ENCODE measurements around a stretch of chr3.

DNA sequence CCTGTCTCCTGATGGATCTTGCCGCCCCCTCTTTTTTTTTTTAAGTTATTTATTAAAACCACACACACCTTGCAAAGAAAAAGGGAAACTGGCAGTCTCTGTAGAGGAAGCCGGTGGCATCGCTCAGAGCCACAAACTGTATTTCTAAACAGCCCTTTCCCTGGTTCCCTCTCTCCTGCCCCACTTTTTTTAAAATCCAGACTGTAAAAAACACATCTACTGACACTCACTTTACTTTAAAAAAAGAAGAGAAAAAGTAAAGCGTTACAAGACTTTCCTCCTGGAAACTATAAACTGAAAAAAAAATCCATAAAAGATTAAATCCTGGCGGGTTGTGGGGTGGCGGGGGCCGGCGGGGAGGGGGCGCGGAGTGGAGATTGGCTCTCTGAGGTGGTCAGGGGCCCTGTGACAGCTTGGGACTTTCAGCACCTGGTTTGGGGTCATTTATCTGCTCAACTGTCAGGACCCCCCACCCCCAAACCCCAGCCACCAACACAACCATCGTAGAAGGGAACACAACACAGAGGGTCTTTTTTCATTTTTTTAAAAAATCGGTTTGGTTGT, 2.2 kb downstream of the BCL6 start:
- PRO-cap, 3 experiments = peak in 3 of 3 experiments; most common plus-strand start position 94 of the sequence (in 2); most common minus-strand start position 37 of the sequence (in 1)

DNA sequence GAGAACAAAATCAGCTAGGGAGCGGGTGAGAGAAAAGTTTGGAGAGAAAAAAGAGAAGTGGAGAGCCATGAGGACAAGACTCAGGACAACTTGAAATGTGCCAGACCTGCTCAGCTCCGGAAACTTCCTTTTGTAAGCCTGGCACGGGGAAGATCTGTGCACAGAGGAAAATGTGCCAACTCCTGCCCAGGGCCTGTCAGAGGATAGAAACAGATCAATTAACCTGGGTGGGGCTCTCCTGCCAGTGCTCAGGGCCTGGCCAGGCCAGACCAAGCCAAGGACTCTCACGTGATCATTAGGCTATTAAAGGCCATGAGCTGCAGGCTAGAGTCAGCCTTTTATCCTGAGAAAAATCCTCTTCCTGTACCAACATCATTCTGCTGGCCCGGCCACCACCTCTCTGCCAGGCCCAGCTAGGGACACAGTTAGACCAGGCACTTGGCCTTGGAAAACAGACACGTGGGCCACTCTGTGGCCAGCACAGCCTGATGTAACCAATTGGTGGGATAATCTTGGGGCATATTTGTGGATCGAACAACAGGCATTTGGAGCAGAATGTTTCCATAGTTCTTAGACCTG, 50.3 kb upstream of the BCL6 start:
- PRO-cap, 3 experiments = no peak in any of the 3 experiments

- PRO-cap, 3 experiments = peak in 1 of 3 experiments; most common plus-strand start chr3:187975498 (in 1); most common minus-strand start chr3:187975207 (in 1)
Observed at GRCh38 chr3:187974670-187976119, 178.8 kb upstream of the LPP start.

GRCh38 chr3:188006695-188007374, 147.1 kb upstream of the LPP start:
- PRO-cap, 3 experiments = no peak in any of the 3 experiments

- PRO-cap, 3 experiments = no peak in any of the 3 experiments
Observed at GRCh38 chr3:188109016-188109559, 44.9 kb upstream of the LPP start.

GRCh38 chr3:188160538-188161231, 6.7 kb downstream of the LPP start:
- PRO-cap, 3 experiments = no peak in any of the 3 experiments

GRCh38 chr3:188164871-188166107, 11.3 kb downstream of the LPP start:
- PRO-cap, 3 experiments = peak in 1 of 3 experiments; most common plus-strand start chr3:188165656 (in 1)

DNA sequence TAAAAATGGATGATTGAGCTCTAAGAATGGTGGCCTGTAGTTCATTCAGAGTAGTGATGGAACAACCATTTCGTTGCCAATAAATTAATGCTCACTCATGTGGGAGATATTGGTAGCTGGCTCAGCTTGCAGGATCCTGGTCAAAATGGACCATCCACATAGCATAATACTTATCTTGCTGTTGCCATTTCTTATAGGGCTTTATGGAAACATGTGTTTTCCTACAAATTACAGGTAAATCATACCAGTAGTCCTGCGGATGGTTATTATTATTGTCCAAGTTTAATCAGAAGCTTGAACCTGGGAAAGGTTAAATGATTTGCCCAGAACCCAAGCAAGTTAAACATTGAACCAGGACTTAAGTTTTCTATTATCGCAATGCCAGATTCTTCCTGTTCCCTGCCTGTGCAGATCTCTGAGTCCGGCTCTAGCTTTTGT, 12.4 kb downstream of the LPP start:
- PRO-cap, 3 experiments = no peak in any of the 3 experiments

- PRO-cap, 3 experiments = peak in 1 of 3 experiments; most common plus-strand start chr3:188197427 (in 1); most common minus-strand start chr3:188197523 (in 1)
Observed at GRCh38 chr3:188197228-188197878, 43.4 kb downstream of the LPP start.

DNA sequence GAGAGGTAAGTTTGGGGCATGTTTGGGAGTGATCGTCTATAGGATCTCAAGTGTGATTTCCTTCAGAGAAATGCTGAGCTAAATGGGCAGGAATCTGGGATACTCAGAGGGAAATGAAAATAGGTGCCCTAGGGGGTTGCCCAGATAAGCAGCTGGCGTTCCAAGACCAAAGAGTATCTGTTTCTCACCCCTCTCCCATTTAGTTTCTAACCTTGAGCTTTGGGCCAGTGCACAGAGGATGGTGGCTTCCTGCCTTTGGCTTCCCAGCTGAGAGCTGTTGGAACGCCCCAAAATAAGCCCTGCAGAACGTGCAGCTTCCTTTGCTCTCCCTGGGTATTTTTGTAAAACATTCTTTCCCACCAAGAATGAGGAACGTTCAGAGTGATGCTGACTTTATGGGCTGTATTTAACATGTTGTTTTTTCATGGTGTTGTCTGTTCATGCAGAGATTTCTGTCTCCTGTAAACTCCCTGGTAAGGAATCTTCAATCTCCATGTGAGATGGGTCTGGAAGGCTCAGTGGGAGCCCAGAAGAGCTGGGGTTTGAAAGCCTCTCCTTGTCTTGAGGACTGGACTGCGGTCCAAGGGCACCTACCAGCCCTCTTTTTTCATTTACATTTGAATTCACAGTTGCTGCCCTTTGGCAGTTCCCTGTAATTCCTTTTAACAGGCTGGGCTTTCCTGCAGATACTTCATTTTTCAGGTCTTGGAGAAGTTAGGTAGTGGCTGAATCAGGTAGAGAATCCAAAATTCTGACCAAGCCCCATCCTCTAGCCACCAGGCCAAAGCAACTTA, 63.8 kb downstream of the LPP start:
- PRO-cap, 3 experiments = no peak in any of the 3 experiments

GRCh38 chr3:188279854-188280495, 126.0 kb downstream of the LPP start:
- PRO-cap, 3 experiments = no peak in any of the 3 experiments

DNA sequence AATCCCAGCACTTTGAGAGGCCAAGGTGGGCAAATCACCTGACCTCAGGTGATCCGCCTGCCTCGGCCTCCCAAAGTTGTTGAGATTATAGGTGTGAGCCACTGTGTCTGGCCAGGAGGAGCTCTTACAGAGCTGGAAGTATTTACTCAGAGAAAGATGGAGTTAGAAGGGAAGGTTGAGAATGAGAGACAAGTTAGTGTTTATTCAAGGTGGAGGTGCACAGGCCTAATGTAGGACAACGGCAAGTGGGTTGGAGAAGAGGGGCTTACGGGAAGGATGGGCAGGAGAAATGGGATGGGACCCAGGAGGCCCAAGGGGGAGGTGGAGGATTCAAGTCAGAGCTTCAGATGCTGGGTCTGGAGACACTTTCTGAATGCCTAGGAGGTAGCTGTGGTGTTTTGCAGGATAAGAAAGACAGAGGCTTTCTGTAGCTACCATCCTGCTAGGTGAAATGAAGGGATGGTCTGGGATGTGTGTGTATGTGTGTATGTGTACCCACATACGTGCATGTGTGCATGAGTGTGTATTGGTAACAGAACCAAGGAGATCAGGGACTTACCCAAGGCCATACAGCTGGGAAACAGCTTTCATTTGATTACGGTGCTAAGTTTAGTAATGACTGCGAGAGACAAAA, 130.3 kb downstream of the LPP start:
- PRO-cap, 3 experiments = no peak in any of the 3 experiments

- PRO-cap, 3 experiments = peak in 2 of 3 experiments; most common plus-strand start chr3:188295250 (in 1); most common minus-strand start chr3:188294911 (in 2)
Observed at GRCh38 chr3:188294642-188295652, 141.0 kb downstream of the LPP start.

- PRO-cap, 3 experiments = no peak in any of the 3 experiments
Observed at GRCh38 chr3:188305171-188305880, 151.4 kb downstream of the LPP start.

GRCh38 chr3:188720555-188721137, 451.1 kb upstream of the TPRG1 start:
- PRO-cap, 3 experiments = no peak in any of the 3 experiments

DNA sequence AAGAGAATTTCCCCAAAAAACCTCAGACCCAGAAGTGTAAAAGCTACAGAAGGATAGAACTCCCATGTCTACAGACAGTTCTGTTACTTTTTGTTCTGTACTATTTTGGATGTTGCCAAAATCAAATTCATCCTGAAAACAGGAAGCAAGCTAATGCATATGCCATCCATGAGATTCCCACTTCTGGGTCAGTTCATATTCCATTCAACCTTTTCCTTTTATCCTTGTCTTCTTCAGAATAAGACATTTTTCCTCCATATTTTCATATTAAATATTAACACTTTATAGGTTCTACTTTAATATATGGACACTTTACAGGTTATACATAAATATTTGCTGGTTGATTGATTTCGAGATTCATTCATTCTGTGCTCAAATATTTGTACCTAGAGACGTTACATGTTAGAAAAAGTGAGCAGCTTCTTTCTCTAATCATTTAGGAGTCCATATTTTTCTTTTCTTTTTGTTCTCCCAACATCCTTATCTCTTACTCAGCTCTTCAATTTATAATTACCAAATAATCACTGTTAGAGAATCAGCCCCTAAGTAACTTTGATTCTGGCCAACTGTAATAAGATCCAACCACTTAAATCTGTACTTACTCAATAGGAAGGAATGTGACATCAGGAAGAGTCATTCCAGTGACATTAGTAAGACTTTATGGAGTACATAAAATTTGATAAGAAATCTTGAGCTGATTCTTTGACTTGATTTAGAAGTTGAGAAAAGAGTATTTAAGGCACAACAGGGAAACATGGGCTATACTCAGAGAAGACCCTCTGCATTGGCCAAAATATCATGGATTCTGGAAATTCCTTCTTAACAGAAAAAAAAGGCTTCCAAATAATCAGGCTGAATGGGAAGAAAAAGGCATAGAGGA, 290.0 kb upstream of the TPRG1 start:
- PRO-cap, 3 experiments = no peak in any of the 3 experiments

GRCh38 chr3:188946804-188947355, 224.9 kb upstream of the TPRG1 start:
- PRO-cap, 3 experiments = peak in 1 of 3 experiments; most common plus-strand start chr3:188947186 (in 1); most common minus-strand start chr3:188946889 (in 1)

DNA sequence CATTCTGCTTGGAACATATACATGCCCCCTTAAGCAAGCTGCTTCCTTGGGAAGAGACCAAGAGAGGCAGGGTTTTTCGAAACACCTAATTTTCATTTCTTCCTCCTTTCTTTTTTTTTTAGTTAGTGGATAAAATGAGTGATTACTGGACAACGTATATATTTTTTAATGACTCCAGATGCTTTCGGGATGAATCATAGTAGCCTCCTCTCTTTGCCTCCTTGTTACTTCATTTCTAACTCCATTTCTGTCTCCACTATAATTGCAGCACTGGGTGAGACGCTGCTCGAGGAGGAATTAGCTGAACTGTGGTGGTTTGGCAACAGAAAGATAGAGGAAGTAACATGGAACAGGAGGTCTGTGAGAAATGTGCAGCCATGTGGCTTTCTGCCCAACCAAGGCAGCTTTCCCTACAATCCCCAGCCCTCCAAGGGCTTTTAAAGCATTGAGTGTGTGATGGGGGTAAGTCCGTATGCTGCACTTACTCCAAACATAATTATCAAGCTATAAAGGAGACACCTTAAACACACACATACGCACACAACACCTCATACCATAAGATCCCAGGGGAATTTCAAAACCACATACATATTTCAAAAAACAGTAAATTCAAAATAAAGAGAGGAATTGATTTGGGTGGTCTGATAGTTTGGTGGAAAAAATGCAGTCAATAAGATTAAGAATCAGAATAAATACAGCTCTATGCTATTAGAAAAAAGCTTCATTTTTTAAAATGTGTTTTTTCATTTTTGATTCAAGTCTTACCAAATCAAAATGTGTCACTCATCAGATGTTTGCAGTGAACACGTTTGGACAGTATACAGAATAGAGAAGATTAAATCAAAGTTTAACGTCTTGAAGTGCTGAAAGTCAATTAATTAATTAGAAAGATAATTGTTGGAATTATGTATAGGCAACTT, 105.3 kb downstream of the TPRG1 start:
- PRO-cap, 3 experiments = no peak in any of the 3 experiments

GRCh38 chr3:189324504-189325307, 152.9 kb downstream of the TPRG1 start:
- PRO-cap, 3 experiments = no peak in any of the 3 experiments

DNA sequence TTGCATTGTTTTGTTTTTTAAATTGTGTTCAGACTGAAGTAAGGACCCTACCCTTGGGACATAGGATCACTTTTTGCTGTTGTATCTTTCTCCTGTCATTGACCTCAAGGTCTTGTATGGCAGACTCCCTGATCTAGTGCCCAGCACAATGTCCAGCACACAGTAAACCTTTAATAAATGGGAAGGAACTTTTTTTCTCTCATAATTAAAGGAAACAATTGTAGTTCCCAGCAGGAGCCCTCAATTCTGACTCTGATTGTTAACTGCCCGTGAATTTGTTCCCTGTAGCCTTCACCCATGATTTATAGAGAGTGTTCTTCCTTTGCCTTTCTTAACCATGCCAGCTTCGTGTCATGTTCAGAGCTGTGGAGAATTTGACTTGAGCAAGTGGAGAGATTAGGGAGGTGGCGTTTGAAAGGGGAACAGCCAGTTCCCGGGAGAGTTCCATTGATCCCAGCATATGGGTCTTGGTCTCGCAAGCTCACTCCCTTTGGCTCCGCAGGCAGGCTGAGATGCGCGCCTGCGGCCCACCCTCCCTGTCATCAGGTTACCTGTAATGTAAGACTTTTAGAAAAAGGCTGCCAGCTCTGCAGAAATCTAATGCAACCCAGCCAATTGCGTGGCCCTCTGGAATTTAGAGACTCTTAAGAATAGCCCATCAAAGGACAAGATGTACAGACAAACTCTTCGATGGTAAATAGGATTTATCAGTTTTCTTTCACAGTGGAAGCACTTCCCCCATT, 182.6 kb downstream of the TP63 start:
- PRO-cap, 3 experiments = no peak in any of the 3 experiments

Data from Metastatic Breast Carcinoma in the Ovary (tissue), 3 donors.